SJSA1 (cell line): Measurements from ENCODE around the genes BTBD3, SEL1L2, SEC23B and SCP2D1.

DNA sequence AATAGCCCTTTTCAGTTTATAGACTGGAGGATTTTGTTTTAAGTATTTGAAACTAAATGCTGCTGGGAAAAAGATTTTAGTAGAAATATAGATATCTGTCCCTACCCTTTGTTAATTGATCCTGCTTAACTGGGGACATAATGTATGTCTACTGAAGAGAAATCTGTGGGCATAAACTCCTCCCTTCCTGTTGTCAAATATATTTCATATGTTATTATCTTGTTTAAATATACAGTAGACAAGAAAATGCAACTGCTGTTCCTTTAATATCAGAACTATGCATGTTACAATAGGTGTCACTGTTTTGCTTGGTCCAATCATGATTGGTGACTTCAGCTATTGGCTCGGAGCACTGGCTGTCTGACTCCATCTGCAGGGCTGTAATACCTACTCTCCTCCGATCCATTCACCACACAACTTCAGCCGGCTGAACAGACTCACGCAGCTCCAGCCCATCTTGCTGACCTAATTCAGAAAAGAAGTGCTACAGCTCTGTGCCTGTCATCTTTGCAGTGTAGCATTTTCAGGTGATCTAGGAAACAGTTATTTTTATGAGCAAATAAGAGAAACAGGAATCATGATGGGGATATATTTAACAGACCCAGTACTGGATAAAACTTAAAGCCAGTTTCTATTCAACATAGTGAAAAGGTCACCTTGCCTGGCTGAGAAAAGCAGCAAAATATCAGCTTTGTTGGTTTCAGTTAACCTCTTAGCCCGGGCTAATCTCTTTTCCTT lies at the start of gene BTBD3:
Gene BTBD3 (plus strand): TSS at position 409 of the 738 bp plus-strand sequence.
- RAMPAGE, long total RNA = no peak

DNA sequence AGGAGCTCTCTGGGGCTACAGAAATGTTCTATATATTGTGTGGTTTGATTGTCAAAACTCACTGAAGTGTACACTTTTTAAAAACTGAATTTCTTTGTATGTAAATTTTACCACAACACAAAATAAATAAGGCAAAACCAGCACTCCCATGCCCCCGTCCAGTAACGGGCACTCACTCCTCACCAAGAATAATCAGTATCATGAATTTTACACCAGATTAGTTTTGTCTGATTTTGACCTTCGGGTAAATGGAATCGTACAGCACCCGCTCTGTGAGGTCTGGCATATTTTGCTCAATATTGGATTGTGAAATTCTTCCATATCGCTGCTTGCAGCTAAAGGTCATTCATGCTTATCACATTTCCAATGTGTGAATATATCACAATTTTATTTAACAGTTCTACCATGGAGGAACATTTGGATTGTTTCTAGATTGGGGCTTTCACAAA lies 86.4 kb downstream of the ISM1 start:
- RAMPAGE, long total RNA = no peak

DNA sequence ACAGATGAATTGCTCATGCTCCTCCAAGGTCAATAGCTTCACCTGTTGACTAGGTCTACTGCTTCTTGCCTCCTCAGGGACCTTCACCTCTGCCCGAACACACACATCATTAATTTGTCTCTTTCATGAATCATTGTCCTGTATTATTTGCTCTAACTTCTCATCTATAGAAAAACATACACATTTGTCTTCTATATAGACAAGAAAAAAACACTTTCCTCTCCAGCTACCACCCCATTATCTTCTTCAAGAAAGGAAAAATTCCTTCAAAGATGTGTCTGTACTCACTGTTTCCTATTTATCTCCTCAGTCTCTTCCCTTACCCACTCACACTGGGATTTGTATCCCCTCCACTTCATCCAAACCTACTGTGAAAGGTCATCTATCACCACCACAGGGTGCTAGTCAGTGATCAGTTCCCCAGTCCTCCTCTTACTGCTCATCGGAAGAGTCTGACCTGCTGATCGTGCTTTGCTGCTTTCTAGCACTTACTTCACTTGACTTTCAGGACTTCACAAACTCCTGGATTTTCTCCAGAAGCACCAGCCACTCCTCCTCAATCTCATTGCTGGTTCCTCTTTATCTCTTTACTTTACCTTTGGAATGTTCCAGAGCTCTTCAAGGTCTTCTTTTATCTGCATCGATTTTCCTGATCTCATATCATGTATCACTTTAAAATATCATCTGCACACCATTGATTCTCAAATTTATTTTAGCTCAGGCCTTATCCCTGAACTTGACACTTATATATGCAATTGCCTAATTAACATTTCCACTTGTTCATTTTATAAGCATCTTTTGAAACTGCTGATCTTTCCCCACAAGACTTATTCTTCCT lies 178.7 kb downstream of the TASP1 start:
- RAMPAGE, long total RNA = no peak

- RAMPAGE, long total RNA = no peak
Measured at GRCh38 chr20:13808608-13809511, 24.0 kb downstream of the NDUFAF5 start.

DNA sequence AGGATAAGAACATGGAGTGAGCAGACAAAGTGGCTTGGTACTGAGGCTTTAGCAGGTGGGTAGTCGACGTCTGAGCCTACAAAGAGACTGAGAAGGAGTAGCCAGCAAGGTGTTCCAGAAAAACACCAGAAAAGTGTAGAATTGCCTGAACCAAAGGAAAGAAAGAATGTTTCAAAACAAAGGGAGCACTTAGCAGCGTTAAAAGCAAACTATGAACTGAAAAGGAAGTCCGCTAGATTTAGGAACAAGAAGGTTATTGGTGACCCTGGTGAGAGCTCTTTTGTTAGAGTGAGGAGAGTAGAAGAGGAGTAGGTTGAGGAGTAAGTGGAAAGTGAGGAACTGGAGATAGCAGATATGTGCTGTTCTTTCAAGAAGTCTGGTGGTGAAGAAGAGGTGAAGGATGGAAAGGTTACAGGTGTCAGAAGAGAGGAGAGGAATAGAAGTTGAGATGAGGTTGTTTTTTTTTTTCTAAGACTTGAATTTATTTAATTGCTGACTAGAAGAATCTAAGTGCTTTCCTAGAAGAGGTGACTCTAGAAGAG lies 25.4 kb downstream of the NDUFAF5 start:
- RAMPAGE, long total RNA = no peak

DNA sequence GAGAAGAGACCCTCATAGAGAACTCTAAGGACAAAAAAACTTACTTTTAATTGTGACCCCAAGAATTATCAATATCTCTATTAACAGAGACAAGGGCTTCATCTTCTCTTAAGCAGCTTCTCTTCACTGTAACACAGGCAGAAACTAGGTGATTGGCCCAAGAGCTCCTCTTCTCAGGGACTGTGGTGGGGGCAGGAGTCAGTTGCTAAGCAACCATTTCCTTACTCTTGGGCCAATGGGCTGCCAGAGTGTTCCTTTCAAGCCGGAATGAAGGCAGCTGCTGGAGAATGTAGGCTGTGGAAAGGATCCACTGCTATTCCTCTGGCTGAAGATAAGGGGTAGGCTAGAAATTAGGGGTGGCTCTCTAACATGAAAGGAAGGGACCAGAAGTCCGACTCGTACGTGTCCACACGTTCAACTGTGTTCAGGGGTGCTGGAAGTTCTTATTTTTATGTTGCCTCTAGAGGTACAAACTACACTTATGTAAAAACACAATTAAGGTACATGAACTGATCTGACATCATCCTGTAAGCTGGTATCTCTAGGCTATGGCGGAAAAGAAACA lies at the start of gene SEL1L2:
Gene SEL1L2 (minus strand): TSS at position 182 of the 565 bp plus-strand sequence.
- RAMPAGE, long total RNA = no peak

DNA sequence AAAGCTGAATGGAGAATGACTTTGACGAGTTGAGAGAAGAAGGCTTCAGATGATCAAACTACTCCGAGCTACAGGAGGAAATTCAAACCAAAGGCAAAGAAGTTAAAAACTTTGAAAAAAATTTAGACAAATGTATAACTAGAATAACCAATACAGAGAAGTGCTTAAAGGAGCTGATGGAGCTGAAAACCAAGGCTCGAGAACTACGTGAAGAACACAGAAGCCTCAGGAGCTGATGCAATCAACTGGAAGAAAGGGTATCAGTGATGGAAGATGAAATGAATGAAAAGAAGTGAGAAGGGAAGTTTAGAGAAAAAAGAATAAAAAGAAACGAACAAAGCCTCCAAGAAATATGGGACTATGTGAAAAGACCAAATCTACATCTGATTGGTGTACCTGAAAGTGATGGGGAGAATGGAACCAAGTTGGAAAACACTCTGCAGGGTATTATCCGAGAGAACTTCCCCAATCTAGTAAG lies 65.7 kb downstream of the FLRT3 start:
- RAMPAGE, long total RNA = no peak

GRCh38 chr20:14924493-14924748 lies 587.0 kb upstream of the FLRT3 start:
- RAMPAGE, long total RNA = no peak

DNA sequence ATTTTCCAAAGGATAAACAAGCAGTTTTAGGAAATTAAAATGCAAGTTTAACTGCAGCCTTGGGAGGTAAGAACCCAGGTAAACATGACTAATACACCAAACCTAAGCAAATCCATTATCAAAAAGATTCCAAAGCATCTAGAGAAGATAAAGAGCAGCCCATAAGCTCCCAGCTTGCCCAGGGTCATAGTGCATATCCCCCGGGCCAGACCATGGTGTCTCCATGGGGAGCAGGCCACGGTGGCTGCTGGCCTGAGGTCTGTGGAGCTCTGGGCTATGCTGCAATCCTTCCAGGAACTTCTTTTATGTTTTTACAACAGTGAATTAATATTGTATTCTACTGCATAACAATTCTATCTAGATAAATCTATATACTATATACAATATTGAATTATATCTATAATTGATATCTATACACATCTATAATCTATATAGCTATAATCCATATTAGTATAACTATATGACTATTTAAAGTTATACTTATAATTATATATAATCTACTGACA lies 278.2 kb downstream of the KIF16B start:
- RAMPAGE, long total RNA = no peak

DNA sequence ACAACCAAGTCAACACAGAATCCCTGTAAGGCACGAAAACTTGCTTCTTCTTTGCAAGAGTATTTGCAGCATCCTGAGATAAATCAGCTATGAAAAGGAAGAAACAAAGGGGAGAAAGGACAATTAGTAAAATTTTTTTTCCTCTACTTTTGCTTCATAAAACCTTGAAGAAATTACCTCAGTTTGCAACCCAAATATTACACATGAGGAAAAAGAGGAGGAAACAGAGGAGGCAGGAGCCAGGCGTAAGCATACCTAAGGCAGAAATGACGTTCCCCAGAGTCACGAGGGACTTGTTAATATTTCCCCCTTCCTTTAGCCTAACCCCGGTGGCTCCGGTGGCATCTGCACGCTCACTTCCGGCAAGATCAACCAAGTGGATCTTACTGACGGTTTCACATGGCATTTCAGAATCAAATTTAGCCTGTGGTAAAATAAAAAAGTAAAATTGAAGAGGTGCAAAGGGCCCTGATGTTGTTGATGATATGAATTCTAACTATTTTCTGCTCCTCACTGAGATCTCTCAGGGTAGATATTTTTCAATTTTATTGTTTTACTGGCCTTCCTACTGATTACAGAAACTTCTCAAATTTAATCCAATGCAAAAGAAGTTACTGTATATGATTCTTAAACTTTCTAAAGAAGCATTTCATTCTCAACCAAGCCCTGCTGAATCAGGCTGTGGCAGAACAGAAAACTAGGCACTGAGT lies 67.3 kb downstream of the KIF16B start:
- RAMPAGE, long total RNA = no peak

DNA sequence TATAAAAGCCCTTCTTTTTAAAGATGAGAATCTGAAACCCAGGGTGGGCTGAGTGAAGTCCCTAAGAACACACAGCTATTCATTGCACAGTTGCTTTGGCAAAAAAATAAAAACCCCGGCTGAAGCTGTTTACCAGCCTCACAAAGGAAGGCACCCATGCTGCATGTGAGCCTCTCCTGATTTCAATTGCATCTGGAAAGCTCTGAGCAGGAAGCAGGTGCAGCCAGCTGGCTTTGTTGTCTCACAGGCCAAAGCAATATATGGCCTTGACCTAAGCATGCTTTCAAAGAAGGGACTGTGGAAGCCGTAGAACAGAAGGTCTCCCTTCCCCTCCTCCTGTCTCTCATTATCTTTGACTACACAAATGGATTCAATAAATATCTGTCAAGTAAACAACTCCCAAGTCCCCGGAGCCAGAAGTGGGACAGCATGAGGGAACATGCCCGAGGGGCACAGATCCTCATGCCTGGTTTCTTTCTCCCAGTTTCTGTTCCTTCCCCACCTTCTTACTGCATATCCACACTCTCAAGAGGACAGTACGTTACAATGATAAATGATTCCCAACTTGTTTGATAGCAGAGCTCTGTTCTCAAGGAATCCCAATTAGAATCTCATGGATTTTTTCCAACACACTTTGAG lies 57.2 kb upstream of the PCSK2 start:
- RAMPAGE, long total RNA = no peak

DNA sequence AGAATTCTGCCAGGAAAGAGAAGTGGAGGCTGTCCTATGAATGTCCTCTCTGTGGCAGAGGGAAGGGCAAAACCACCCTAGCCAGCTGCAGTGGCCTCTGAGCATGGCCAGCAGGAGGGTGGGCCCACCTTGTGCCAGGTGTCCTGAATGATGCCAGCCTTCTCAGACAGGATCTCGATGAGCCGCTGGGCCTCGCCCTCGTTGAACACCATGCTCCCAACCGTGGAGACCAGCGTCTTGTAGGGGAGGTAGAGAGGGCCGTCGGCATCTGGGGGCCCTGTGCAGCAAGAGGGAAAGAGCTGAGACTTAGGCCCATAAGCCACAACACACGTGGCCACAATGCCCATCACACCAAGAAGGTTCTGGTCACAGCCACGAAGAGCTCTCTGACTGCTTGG lies 39.2 kb downstream of the RRBP1 start:
- RAMPAGE, long total RNA = no peak

- RAMPAGE, long total RNA = no peak
Measured at GRCh38 chr20:17682401-17683170, 544 bp upstream of the RRBP1 start.

DNA sequence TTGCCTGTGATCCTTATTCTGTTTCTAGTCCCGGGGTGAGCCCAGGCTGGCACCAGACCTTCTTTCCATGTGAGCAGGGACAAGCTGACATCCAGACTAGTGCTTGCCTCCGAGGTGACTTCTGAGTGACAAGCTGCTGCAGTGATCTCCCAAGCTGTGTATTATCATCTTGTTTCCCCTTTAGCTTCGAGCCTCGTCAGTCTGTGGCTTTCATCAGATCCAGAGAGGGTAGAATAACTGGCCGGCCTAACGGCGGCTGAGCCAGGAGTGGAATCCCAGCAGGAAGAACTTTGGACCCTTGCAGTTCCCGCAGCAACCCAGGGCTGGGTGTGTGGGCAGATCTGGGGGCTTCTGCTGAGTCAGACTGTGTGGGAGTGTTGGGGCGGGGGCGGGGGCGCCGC lies 10.8 kb downstream of the BANF2 start:
- RAMPAGE, long total RNA = no peak

DNA sequence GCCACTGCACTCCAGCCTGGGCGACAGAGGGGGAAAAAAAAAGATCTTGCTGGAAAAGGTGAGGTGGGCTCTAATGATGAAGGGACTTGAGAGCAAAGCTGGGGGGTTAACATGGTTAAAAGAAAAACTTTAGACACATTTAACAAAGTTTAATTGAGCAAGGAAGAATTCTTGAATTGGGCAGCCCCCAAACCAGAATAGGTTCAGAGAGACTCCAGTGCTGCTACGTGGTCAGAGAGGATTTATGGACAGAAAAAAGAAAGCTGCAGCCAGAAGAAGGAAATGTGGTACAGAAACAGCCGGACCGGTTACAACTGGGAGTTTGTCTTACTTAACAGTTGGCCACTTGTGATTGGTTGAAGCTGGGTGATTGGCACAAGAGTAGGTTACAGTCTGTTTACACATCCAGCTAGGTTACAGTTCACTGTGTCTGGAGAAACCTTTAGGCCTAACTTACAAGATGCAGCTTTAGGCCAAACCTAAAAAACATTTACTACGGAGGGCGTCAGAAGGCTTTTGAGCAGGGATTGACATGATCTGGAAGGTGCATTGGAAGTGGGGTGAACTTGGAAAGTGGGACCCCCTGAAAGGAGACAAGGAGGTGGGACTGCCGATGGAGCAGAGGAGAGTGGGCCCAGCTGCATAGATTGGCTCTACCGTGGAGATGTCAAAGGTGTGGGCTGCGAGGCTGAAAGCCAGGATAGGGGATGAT lies 122.2 kb downstream of the BANF2 start:
- RAMPAGE, long total RNA = no peak

DNA sequence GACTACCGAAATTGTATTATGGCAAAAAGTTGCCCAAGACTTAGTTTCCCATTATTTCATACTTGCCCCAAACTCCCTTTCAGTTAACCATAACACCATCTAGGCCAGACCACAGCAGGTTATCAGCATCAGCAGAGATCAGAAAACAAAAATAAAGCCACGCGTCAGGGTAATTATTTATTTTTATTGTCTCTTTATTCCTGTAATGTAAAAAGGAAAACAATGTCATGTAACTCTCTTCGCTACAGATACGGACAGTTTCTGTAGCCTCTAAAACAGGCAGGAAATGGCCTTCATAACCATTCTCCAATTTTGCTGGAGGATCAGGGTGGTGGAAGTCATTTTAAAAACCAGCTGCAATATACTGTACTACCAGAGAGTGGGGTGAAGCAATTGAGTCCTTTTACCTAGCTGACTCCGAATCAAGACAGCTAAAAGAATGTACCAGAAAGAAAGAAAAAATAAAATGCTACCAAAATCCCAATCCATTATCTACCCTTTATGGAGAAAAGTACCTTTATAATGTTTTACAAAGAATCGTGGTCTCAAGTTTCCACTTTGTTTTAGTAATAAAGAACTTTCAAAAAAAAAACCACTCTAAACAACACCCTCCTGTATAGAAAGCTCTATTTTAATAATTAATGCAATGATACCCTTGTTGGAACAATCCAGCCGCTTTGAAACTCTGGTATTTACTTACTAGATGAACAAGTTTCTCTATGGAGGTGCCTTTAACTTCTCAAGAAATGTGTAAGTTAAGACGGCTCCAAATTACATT lies 1.6 kb downstream of the SNX5 start:
- RAMPAGE, long total RNA = no peak

DNA sequence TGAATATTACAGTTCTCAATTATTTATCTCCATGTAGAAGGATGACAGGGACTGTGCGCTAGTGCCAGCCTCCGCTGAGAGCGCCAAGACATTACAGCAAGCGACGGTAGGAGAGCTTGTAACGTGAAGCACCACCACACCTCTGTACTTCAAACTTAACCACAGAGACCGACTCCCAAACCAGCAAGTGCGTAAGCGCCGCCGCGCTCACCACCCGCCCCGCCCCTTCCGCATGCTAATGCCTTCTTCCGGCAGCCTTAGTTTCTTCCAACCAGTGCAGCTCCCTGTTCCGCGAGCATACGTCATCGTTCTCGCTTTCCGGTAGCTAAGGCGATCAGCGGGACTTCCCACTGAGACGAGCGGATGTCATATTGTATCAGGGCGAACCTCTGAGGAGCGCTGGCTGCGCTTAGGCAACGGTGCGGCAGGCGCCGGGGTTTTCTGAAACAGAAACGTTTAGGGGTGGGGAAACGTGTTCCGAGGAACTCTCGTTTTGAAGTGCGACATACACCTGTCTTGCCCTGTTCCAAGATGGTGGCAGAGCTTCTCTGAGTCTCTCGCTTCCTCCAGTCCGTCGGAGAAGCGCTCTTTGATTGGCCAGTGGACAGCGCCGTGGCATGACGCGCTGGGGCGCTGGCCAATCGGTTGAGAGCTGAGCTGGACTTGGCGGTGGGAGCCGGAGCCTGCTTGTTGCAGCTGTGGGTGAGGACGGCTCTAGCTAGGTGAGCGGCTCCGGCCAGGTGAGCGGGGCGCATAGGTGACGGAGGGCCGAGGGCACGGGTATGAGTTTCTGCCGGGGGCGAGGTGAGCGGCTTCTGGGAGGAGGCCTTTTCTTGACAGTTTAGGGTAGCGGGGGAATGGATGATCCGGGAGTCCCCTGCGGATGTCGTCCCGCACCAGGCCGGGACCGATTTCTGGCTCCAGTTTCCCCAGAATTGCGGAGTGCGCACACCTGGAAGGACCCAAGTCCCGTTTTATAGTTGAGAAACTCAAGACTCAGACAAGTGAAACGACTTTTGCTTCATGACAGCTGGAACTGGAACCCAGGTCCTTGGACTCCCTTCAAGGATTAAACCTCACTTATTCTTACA lies at the start of gene SEC23B:
Gene SEC23B (plus strand): TSS at position 690 of the 1,091 bp plus-strand sequence.
- RAMPAGE, long total RNA = start-site peak on the plus strand centred at position 672 of the sequence, 47 bp wide, 604 and 163 reads in 2 replicates

DNA sequence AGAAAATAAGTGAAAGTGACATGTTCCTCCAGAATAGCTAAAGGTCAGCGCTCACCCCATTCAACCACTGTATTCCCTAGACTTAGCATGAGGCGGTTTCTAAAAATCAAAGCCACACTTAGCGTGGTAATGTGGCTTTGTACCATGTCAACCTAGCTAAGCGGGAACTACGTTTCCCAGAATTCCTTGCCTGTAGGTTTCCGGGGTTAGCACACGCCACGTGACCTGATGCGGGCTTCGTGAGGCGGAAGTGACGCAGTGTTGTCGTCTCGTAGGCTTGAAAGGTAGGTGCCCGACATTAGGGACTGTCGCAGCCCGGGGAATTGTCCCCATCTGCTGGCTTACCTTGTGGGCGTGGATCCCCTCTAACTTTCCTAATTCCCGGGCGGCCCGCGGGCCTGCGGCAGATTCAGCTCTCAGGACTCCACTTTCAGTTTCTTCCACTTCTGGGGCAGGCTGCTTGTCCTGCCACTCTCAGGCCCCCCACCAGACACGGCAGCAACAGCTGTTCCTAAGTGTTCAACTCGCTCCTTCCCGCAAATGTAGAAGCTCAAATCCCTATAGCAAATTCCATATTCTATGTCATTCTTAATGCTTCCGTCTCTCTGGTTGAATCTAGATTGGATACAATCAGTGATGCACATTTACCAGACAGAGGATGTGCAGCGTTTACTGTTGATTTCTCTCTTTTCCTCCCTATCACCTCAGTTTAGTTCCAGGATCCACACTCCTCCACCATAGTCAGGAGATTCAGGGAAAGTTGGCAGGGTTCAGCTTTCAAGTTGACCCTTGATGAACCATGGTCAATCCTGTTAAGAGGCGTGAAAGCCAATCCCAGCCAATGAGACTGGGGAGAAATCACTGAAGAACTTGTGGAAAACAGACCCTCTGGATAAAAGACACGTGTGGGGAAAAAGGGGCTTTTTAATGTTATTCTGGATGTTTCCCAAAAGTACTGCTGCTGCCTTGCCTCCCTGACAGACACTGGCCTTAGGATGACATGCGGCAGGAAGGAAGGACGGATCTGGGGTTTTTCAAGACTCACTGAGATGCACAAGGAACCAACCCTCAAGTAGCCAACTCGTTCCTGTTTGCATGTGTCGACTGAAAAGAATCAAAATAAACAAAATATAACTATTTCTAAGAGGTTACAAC lies 19.4 kb upstream of the SCP2D1 start:
- RAMPAGE, long total RNA = no peak

- RAMPAGE, long total RNA = no peak
Measured at GRCh38 chr20:18813486-18813914, at the start of gene SCP2D1. Gene SCP2D1, plus strand, starts transcription at chr20:18813783.

- RAMPAGE, long total RNA = no peak
Measured at GRCh38 chr20:19210447-19210802, 2.0 kb upstream of the SLC24A3 start.